Lower leg skin (tissue), 2 donors: Measurements from ENCODE around the genes CD163L1, DPPA3, A2M, CLEC2D and CLEC12A.

- PRO-cap = no peak
- RAMPAGE, long total RNA, 2 experiments = no peak in any of the 2 experiments
Measured at GRCh38 chr12:7443841-7444517, at the start of gene CD163L1. Gene CD163L1, minus strand, starts transcription at chr12:7444153.

GRCh38 chr12:7492644-7493449, 10.7 kb downstream of the CD163 start:
- PRO-cap = no peak
- RAMPAGE, long total RNA, 2 experiments = no peak in any of the 2 experiments

- PRO-cap = no peak
- RAMPAGE, long total RNA, 2 experiments = no peak in any of the 2 experiments
Measured at GRCh38 chr12:7638524-7639072, 27.1 kb downstream of the APOBEC1 start.

- PRO-cap = no peak
- RAMPAGE, long total RNA, 2 experiments = no peak in any of the 2 experiments
Measured at GRCh38 chr12:7711373-7711731, at the start of gene DPPA3. Gene DPPA3, plus strand, starts transcription at chr12:7711433.

GRCh38 chr12:7862716-7863517, 9.8 kb downstream of the SLC2A14 start:
- PRO-cap = no peak
- RAMPAGE, long total RNA, 2 experiments = no peak in any of the 2 experiments

DNA sequence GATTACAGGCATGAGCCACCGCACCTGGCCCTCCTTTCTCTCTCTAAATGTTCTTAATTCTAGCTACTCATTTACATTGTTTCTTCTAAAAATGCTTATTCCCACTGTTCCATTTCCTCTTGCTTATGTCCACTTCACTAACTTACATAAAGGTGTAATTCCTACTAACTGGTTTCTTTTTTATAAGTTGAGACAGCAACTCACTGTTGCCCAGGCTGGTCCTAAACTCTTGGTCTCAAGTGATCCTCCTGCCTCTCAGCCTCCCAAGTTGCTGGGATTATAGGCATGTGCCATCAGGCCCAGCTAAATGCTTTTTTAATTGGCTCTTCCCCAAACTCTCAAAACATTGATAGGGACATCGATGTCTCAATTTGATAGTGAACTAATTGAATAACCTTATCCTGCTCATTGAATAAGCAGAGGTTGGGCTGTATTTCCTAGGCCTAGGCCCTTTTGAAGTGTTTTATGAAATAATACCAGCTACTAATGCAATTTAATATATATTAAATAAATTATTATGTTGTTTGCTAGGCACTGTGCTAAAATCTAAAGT, 9.6 kb downstream of the SLC2A3 start:
- PRO-cap = no peak
- RAMPAGE, long total RNA, 2 experiments = no peak in any of the 2 experiments

- PRO-cap = unidirectional peak, plus-strand start at chr12:7933443
- RAMPAGE, long total RNA, 2 experiments = no peak in any of the 2 experiments
Measured at GRCh38 chr12:7932931-7934143, 2.6 kb downstream of the SLC2A3 start.

GRCh38 chr12:7934416-7934754, 1.6 kb downstream of the SLC2A3 start:
- PRO-cap = no peak
- RAMPAGE, long total RNA, 2 experiments = no peak in any of the 2 experiments

DNA sequence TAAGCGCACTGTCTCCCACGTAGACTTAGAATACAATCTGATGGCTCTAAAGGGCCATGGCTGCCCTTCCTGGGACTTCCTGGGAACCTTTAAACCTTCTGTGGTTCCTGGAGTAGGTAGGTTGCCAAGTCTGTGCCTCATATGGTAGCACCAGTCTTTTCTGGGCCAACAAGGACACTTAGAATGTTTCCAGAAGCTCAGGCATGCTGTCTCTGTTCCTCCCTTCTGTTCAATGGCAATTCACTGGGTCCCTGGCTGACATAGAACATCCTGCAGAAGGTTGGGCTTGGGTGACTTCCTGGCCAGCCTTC, 24.4 kb downstream of the ZNF705A start:
- PRO-cap = no peak
- RAMPAGE, long total RNA, 2 experiments = no peak in any of the 2 experiments

- PRO-cap = no peak
- RAMPAGE, long total RNA, 2 experiments = no peak in any of the 2 experiments
Measured at GRCh38 chr12:8948608-8949117, 782 bp downstream of the M6PR start.

- PRO-cap = no peak
- RAMPAGE, long total RNA, 2 experiments = no peak in any of the 2 experiments
Measured at GRCh38 chr12:8991768-8992520, 2.6 kb downstream of the KLRG1 start.

GRCh38 chr12:9065784-9065896, 50.1 kb downstream of the A2M start:
- PRO-cap = no peak
- RAMPAGE, long total RNA, 2 experiments = no peak in any of the 2 experiments

DNA sequence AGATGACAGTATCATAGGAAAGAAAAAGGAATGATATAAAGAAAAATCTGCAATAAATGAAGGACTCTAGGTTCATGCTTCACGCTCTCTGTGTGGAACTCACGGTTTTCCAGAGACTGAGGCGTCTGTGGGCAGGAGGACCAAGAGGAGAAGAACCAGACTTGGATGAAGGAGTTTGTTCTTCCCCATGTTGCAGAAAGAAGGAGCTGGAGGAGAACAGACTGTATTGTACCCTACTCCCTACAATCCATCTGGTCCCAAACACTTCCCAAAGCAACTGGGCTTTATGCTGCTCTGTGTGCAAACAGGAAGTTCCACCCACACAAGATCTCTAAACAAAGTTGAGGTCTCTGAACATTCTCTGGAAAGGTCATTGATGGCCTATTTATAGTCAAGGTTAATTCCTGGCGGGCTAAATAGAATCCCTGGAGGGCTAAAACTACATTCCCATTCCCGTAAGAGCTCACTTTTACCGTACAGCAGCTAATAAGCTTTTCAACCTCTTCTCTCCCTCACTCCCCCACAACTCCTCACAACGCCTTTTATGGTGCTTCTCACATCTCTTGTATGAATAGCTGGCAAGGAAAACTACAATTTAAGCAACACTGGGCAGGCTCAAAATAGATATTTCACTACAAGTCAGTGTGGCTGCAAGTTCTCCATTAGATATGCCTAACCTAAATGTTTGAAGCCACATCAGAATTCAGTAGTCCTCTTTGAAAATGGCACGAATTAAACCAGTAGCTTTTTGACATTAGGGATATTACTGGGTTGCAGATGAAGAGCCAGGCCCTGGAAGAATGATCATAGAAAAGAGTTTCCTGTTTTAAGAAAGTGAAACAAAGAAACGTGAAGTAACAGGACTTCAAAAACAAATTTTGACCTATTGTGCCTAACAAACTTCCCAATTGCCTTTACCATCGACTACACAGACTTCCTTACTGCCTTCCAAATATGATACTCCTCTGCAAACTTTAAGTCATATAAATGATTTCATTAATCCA, at the start of gene A2M:
A2M (minus strand) TSS at position 259 of the 1,004 bp plus-strand sequence.
- PRO-cap = unidirectional peak, minus-strand start at position 279 of the sequence; bidirectional peak, plus-strand start at position 632 of the sequence, minus-strand start at position 527 of the sequence
- RAMPAGE, long total RNA, 2 experiments = start-site peak on the minus strand in 2 of 2 experiments, centred at positions 247 to 261 of the sequence, 25 to 374 reads per replicate

DNA sequence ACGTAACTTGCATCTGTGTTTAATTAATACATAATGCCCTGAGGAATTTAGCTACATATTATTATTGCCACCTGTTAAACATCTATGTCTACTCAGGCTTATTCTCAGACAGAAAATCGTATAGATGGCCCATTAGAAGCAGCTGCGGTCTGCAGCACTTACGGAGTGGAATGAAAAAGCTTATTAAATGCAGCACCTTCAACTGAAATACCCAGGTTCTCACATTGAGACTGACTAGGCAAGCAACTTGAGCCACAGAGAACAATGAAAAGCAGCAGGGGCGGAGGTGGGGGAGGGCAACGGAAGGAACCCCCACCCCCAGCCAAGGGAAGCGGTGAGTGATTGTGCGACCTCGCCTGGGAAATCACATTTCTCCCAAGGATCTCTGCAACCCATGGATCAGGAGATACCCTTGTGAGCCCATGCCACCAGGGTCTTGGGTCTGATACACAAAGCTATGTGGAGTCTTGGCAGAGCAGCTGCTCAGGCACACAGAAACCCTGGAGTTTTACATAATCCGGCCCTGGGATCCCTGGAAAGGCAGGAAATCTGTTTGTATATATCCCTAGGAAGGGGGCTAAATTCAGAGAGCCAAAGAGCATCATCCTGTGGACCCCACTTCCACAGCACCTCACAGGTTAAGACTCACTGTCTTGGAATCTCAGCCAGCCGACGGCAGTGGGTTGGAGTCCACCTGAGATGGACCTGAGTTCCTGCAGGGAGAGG, 38.1 kb downstream of the PZP start:
- PRO-cap = no peak
- RAMPAGE, long total RNA, 2 experiments = no peak in any of the 2 experiments

DNA sequence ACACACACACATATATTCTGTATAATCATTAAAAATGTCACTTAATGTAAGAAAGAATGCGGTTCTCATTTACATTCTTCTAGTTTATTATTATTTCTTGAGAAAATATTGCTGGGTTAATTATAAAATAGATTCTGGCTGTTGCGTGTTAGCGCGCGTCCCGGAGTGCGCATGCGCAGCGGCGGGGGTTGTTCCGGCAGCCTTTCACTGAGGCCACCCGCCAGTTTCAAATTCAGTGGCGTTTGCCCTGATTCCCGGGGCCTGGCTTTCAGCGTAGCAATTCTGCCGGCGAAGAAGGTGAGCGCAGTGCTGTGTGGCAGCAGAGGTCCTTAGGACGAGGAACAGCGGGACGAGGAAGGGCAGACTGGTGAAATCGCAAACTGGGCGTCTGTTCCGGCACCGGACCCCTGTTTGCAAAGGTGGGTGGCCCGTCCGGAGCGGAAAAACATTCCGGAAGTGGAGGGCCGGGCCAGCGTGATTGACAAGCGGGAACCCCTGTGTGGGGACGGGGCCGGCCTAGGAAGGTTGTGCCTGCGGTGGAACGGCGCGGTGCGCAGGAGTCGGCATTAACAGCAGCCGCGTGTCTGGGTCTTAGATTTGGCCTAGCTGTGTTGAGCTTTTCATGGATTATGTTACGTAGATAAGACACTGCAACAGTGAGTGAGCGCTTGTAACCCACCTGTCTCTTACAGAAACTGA, 75.4 kb upstream of the PZP start:
- PRO-cap = bidirectional peak, plus-strand start at position 547 of the sequence, minus-strand start at position 413 of the sequence
- RAMPAGE, long total RNA, 2 experiments = start-site peak on the plus strand in 2 of 2 experiments, centred at positions 190 to 551 of the sequence, 18 to 55 reads per replicate

- PRO-cap = no peak
- RAMPAGE, long total RNA, 2 experiments = no peak in any of the 2 experiments
Measured at GRCh38 chr12:9570485-9571046, 37.1 kb downstream of the KLRB1 start.

- PRO-cap = no peak
- RAMPAGE, long total RNA, 2 experiments = no peak in any of the 2 experiments
Measured at GRCh38 chr12:9669421-9669898, at the start of gene CLEC2D. Gene CLEC2D, plus strand, starts transcription at chr12:9669713.

- PRO-cap = no peak
- RAMPAGE, long total RNA, 2 experiments = no peak in any of the 2 experiments
Measured at GRCh38 chr12:9702057-9702851, 32.7 kb downstream of the CLEC2D start.

DNA sequence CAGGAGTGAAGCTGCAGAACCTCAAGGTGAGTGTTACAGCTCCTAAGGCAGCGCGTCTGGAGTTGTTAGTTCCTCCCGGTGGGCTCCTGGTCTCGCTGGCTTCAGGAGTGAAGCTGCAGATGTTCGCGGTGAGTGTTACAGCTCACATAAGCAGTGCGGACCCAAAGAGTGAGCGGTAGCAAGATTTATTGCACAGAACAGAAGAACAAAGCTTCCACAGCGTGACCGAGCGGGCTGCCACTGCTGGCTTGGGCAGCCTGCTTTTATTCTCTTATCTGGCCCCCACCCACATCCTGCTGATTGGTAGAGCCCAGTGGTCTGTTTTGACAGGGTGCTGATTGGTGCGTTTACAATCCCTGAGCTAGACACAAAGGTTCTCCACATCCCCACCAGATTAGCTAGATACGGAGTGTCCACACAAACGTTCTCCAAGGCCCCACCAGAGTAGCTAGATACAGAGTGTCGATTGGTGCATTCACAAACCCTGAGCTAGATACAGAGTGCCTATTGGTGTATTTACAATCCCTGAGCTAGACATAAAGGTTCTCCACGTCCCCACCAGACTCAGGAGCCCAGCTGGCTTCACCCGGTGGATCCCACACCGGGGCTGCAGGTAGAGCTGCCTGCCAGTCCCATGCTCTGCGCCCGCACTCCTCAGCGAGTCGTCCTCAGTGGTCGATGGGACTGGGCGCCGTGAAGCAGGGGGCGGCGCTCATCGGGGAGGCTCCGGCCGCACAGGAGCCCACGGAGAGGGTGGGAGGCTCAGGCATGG, 21.6 kb downstream of the CD69 start:
- PRO-cap = no peak
- RAMPAGE, long total RNA, 2 experiments = no peak in any of the 2 experiments

- PRO-cap = no peak
- RAMPAGE, long total RNA, 2 experiments = no peak in any of the 2 experiments
Measured at GRCh38 chr12:9971290-9971611, at the start of gene CLEC12A. Gene CLEC12A, plus strand, starts transcription at chr12:9971409.